ENCODE measurements around the gene BTBD3.

GRCh38 chr20:6093900-6094438 is 28.9 kb downstream of the FERMT1 start:
- RRBS, result no CpG with 5 or more reads among the region's 4 CpGs

GRCh38 chr20:6561296-6561624 is 206.2 kb upstream of the BMP2 start:
- RRBS, result no CpG with 5 or more reads among the region's 5 CpGs

- RRBS, result no CpG with 5 or more reads among the region's 7 CpGs
Observed at GRCh38 chr20:6680901-6681362, 86.6 kb upstream of the BMP2 start.

- RRBS, result no CpG with 5 or more reads among the region's 3 CpGs
Observed at GRCh38 chr20:7503475-7503938, 436.8 kb downstream of the HAO1 start.

GRCh38 chr20:8007404-8008290 is 11.9 kb downstream of the TMX4 start:
- RRBS, result no CpG with 5 or more reads among the region's 3 CpGs

DNA sequence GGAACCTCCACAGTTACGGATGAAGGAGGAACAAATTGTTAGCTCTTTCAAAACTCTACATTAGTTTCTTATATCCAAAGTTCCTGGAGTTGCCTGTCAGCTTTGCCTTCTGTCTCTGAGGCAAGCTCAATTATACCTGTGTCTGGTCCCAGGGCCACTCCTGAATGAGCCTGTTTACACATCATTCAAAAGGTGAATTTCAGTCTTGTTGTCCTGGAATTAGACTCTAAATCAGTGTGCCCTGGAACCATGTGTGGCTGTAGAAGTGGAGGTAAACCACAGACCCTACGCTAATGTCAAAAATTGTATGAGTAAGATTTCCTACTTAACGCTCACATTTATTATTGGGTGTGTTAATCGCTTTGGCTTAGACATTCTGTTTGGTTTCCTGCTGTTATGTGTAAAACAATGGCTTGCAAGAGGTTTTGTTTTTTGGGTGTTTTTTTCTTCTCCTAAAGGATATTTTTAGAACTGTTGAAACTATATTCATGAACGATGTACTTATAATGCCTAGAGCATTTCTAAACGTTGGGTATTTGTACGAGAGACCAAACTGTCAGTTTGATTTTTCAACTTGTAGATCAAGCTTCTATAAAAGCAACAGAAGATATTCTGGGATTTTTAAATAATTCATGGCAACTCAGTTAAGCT is 19.3 kb downstream of the PLCB1 start:
- RRBS, result no CpG with 5 or more reads among the region's 7 CpGs

- RRBS, result no CpG with 5 or more reads among the region's 2 CpGs
Observed at GRCh38 chr20:9403641-9404265, 110.6 kb upstream of the LAMP5 start.

GRCh38 chr20:10217948-10218517 is 597 bp upstream of the SNAP25 start:
- RRBS, result no CpG with 5 or more reads among the region's 24 CpGs

DNA sequence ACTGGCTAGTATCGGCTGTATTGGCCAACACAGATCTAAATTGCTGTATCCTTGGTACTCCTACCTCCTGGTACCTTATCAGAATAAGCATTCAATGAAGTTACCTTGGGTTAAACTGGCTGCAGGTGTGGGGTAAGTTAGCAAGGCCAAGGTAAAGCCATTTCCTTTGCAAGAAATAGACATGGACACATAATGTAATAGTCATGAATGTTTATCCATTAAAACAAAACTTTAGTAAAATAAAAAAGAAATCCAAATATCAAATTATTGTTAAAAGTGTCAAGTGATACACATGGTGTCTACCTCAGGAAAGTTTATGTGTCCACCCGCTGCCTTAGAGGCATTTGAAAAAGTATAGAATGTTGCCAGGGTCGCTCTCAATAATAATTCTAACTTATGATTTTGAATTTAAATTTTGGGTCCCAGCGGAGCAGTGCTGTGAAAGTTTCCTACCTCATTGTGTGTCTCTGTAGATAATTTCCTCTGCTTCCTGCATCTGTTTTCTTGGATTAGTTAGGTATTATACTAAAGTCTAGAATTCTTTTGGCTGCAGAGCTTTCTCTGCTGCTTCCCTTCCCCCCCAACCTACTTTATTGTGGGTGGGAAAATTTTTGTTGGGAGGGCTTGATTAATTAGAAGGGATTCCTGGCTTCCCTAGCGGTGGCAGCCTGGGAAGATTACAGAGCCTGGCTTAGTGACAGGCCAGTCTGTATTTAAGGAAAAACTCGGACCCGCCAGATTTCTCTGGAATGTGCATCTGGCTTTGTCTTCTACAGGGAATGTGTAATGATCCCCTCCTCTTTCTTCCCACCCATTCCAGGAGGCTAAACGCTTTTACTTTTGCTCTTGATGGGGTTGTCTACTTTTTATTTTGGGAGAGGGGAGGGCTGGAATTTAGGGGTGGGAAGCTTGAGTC is 31.0 kb downstream of the SLX4IP start:
- RRBS, result no CpG with 5 or more reads among the region's 8 CpGs

DNA sequence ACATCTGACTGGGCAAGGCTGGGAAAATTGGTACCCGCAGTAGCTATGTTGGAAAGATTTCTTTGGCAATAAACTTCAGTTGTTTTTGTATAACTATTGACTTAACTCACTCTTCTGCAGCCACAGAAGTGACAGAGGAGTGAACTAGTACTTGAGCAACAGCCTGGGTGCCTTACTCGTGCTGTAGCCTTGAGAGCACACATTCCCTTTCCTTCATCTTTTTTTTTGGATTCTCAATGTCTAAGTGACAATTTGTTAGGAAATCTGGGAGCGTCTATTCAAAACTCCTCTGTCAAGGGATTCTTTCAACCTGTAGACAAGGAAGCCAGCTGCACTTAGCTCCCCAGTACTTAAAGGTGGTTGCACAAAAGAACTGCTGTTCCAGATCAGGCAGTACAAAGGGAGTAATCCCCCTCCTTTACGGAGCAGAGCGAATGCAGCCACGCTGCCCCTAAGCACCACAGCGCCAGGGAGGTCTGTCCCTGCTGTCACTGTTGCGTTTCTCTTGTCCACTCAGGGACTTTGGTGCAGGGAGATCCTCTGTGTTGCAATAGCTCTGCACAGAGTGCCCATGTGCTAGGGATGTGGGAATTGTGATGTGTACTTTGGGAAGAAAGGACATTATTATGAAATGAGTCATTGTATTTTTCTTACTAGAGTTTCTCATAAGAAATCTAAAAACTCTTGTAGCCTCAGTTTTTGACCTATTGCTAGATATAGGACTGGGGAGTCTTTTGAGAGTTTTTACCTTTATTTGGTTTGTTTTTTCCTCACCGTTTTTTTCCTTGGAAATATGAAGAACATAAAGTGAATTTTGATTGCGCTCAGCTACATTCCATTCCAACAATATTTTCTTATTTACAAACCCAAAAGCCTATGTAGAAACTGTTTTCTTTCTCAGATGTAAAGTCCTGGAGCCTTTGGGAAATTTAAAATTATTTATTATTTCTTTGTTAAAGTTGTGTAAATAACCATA is 69.3 kb downstream of the JAG1 start:
- RRBS, result no CpG with 5 or more reads among the region's 10 CpGs

DNA sequence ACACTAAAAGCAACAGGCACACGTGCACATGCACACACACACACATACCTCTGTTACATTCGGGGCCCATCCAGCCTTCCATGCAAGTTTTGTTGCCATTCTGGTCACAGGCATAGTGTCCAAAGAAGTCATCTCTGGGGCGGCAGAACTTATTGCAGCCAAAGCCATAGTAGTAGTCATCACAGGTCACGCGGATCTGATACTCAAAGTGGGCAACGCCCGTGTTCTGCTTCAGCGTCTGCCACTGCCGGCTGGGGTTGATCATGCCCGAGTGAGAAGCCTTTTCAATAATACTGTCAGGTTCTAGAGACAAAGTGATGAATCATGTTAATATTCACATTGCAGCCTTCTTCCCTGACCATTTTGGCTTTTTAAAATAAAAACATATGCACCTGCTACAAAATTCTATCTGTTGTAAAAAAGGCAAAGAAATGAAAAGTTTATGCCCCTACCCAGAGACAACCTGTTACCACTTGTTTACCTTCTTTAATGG is 15.3 kb downstream of the JAG1 start:
- RRBS, result no CpG with 5 or more reads among the region's 10 CpGs

GRCh38 chr20:10666519-10667788 is 6.8 kb downstream of the JAG1 start:
- RRBS, result no CpG with 5 or more reads among the region's 31 CpGs

DNA sequence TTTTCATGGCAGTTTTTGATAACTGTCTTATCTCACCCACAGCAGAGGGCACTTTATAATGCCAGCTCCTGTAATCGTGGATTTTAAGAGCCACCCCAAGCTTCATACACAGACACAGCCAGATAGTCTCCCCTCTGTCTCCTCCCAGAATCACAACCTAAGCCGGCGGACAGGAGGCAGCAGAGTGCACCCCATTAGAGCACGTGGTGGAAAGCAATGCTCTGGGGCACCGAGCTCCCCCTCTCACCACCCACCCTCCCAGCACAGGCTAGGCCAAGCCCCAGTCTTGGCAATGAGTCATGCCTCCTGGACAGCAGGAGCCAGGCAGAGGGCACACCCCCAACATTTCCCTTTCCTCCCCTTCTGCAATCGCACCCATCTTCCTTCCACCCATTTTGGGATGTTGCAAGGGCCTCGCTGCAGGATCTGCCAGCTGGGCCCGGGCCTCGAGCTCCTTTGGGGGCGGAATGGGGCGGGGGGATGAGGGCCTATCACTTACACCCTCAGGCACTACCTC is 2.4 kb downstream of the JAG1 start:
- RRBS, result no CpG with 5 or more reads among the region's 11 CpGs

- RRBS, result under 1% methylated on average over 6 of the region's 90 CpGs
Observed at GRCh38 chr20:10674299-10675401, 851 bp upstream of the JAG1 start.

DNA sequence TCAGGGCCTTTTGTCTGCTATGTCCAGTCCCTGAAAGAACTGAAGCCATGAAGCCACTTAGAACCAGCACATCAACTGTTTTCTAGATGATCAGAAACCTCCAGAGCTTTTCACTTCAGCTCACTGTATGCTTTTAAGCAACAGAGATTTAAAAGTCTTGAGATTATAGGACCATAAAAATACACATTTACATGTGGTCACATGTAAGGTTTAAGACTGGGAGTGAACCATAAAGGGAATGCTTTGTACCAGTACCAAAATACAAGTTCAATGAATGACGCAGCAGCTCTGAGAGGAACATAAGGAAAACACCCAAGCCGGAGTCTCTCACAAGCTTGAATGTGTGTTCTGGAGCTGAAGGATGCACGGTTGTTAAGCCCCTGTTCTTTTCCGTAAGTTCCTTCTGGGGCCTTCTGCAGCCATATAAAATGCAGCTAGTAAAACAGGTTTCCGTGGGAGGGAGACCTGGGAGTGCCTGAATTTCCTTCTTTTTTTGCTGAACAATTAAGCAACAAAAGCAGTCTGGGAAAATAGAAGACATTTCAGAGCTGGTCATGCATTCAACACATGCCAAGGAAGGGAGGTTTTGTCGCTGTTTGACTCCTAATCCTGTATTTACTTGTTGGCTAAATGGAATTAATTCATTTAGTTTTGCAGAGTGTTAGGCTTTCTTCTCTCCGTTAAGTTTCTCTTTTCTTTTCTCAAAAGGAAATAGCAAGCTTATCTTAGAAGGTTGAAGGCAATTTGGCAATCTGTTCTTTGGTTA is 73.2 kb upstream of the JAG1 start:
- RRBS, result no CpG with 5 or more reads among the region's 7 CpGs

DNA sequence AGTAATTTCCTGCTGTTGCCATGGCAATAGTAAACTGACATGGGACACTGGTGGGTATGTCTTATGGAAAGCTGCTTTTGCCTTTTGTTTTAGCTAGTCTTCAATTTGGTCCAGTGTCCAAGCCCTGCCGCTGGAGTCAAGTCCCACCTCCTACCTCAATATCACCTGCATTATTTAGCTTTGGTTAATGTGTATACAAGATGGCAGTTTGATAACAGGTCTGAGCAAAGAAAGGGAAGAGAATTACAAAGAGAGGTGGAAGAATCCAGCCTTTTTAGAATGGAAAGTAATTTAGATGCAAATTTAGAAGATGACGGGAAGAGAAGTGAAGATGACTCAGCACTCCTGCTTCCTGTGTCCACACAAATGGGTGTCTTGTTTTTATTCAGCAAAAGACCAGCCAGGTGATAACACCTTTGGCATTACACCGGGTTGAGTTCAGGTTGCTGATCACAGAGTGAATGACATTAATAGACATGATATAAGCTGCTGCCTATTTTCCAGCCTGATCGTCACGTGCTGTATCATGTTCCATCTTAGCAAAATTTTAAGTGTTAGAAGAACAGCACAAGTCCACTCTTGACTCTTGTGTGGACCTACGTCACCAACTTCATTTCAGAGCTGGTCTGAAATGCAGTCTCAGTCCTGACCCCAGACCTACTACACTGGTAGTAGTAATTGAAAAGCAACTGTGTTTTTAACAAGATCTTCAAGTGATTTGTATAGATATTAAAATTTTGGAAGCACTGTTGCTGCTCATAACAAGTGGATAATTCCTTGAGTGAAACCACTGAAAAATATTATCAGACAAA is 110.5 kb upstream of the JAG1 start:
- RRBS, result no CpG with 5 or more reads among the region's 6 CpGs

DNA sequence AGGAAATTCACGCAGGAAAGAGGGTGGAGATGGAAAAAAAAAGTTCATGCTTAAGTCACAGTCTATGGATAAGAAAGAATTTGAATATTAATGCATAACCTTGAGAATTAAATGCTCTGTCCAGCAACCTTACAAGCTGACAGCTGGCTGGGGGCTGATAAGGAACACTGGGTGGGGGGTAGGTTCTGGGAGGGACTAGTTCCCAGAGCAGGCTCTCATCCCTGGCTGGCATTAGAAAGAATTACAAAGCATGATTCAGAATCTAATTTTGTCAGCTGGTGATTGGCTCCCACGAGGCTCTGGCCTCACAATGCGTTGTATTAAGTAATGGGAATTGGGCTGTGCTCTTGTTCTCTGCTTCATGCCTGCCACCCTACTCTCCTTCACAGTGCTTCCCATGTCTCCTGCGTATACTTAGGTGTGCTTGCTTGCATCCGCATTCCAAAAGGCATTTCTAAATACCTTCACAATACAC is 434.3 kb upstream of the JAG1 start:
- RRBS, result no CpG with 5 or more reads among the region's 5 CpGs

DNA sequence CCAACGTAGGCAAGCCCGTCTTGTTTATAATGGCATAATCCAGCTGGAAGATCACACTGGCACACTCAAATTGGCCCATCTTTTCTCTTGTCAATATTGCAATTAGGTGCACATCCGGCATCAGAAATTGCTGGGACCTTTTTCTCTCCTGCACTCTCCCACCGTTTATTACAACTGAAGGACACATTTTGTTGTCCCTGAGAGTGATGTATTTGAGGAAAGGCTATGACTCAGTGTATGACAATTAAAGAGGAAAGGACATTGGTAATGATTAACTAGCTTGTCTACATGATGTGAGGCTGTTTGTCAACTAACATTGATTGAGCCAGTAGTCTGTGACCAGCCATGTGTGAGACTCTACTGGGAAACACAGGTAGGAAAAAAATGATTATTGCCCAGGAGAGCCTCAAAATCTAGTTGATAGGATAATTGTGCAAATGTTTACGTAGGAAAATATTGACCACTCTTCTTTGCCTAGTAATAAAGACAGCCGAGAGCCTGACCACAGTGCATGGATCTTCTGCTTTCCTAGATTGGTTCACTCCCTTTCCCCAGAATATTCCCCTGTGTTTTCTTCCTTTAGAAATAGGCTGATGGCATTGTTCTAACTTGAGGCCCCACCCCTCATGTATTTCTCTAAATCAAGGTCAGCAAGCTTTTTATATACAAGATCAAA is 230.0 kb upstream of the BTBD3 start:
- RRBS, result no CpG with 5 or more reads among the region's 6 CpGs

DNA sequence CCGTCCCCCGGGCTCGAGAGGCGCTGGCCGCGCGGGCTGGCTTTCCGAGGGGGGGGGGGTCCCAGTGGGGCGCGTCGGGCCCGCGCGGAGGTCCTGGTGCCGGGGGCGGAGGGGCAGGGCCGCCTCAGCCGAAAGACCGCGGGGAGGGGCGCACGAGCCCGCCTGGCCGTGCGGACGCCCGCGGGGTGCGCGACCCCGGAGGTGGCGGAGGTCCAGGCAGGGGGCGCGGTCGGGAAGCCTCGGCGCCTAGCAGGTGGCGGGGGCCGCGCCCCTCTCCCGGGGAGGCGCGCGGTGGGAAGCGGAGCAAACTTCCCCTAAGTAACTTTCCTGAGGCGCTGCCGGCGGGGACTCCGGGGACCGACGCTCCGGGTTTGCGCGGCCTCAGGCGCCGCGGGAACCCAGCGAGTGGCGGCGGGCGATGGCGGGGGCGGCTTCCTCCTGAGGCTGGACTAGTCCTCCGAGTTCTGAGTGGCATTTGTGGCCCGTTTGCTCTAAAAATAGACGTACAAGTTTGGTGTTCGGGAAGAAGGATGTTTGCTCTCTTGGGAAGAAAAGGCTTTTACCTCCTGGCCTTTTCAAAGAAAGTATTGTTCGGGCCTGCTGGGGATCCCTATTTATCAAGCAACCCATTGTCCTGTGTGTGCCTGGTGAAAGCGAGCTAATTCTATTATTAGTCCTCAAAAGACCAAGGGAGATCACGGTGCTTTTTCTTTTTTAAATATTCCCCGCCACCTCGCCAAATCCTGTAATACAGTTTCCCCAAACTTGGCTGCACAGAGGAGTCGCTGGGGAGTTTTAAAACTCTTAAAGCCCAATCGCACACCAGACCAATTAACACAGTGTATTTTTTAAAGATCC is 26.3 kb upstream of the BTBD3 start:
- RRBS, result under 1% methylated on average over 40 of the region's 74 CpGs

- RRBS, result no CpG with 5 or more reads among the region's 5 CpGs
Observed at GRCh38 chr20:11917485-11918222, at the start of gene BTBD3. Gene BTBD3, plus strand, starts transcription at chr20:11917893.